Spleen (tissue), 7 donors: ENCODE results near the genes SPPL2A, SCG3 and MYO5C.

DNA sequence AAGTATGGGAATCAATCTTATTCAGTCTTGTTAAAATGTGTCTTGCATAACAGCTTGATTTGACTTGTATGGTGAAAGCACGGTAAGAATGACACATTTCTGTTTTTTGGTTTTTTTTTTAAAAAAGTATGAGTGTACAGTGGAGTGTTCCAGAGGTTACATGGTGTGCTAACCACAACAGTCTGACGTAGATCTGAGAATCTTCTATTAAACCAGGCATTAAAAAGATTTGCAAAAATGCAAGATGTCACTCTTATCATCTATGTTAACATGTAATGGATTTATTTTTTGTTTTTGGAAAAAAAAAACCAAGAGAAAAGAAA is 1.8 kb downstream of the GABPB1 start:
- PRO-cap, 4 experiments, result peak in 3 of 4 experiments; most common plus-strand start position 147 of the sequence (in 1); most common minus-strand start position 90 of the sequence (in 1)
- RAMPAGE, long total RNA, 4 experiments, result no peak in any of the 4 experiments

DNA sequence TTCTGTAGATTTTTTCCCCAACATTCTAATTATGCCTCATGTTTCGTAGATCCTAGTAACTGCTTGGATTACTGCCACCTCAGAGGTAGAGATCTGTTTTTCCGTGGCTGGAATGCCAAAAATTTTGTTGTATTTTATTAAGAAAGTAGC is 725 bp upstream of the GABPB1 start:
- PRO-cap, 4 experiments, result no peak in any of the 4 experiments
- RAMPAGE, long total RNA, 4 experiments, result no peak in any of the 4 experiments

DNA sequence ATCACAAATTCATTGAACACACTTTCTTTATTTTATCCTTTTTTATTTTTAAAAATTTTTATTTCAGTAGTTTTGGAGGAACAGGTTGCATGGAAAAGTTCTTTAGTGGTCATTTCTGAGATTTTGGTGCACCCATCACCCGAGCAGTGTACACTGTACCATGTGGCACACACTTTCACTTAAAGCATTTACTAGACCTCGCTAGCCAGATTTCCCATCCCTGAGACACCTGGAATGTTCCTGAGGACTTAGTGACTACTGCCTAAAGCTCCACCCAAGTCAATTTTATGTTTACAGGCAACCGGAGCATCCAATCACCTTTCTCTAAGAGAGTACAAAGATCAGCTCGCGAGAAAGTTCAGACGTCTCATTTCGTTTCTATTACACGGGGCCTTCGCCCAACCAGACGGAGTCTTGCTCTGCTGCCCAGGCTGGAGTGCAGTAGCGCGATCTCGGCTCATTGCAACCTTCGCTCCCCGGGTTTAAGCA is 937 bp upstream of the USP8 start:
- PRO-cap, 4 experiments, result no peak in any of the 4 experiments
- RAMPAGE, long total RNA, 4 experiments, result no peak in any of the 4 experiments

- PRO-cap, 4 experiments, result no peak in any of the 4 experiments
- RAMPAGE, long total RNA, 4 experiments, result no peak in any of the 4 experiments
These were observed 13.9 kb upstream of the USP50 start for GRCh38 chr15:50560319-50560895.

DNA sequence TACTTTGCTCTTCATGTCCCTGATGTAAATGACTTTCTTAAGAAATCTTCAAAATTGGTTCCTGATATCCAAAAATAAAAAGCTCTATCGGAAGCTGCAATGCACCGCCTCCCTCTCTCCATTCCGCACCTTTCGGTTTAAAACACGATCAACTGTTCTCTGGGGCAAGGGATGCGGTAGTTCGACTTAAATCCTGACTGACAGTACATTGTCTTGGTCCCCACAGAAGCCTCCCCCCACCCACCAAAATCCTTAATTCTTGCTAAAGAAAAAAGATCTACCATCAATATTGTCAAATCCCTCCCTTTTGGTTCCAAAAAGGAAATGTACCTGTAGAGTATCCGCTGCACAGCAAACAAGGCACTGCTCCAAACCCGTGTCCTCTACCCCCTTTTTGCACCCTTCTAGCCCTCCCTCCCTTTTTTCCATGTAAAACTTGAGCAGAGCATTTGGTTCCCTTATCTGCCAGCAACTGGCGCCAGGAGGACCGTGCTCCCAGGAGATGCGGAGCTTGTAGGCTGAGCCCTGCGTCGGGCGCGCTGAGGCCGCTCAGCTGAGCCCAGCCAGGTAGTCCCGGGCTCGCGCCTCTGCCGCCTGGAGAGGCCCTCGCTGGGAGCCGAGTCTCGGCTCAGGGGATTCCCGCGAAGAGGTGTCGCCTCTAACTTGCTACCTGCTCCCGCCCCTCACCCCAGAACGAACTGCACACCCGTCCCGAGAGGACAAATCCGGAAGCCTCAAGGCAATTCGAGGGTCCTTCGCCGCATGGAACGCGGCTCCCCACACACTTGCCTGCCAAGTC is 727 bp downstream of the TRPM7 start:
- PRO-cap, 4 experiments, result peak in 4 of 4 experiments; most common plus-strand start position 691 of the sequence (in 2); most common minus-strand start position 589 of the sequence (in 3)
- RAMPAGE, long total RNA, 4 experiments, result no peak in any of the 4 experiments

DNA sequence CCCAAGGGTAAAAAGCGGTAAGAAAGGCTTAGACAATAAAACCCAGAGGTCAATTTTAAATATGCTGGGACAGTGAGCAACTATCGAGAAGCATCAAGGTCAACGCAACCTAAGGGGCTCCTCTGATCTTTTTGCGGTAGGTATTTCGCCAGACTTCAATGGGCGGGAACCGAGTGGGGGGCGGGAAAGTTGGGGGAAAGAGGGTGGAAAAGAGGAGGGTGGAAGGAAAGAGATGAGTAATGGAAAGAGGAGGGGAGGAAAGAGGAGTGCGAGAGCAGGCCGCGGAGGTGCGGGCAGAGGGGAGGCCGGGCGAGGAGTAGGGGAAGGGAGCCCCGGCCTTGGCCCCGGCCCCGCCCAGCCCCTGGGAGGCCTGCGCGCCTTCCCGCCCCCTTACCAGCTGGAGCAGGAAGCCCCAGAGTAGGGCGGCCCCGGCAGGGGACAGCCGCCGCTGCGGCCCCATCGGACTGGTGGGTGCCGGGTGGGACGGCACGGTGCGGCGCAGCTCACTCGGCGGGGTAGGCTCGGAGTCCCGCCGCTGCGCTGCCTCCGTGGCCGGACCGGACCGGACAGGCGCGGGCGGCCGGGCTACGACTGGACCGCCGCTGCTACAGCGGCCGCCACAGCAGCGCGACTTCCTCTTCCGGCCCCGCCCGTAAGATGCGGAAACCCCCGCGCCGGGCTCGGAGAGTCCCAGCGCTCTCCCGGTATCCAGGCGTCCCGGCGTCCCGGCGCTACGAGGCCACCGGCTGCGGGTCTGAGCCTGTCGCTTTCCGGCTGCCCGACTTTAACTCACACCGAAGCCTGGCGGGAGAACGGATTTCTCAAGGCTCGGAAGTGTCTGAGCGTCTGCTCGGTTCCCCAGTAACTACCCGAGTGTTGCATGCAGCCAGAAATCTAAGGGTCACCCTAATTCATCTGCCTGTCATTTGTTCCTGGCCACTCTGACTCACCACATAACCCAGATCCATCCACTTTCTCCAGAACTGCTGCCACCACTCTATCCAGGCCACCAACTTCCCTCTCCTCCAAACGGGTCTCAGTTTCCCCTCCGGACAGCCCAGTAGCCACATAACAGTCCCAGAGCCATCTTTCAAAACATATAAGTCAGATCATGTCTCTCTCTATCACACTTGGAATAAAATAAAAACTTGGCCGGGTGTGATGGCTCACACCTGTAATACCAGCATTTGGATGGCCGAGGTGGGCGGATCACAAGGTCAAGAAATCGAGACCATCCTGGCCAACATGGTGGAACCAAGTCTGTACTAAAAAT is at the start of gene SPPL2A:
SPPL2A (minus strand) TSS at position 633 of the 1,273 bp plus-strand sequence.
- PRO-cap, 4 experiments, result peak in 4 of 4 experiments; most common plus-strand start position 655 of the sequence (in 2); most common minus-strand start position 318 of the sequence (in 4)
- RAMPAGE, long total RNA, 4 experiments, result no peak in any of the 4 experiments

DNA sequence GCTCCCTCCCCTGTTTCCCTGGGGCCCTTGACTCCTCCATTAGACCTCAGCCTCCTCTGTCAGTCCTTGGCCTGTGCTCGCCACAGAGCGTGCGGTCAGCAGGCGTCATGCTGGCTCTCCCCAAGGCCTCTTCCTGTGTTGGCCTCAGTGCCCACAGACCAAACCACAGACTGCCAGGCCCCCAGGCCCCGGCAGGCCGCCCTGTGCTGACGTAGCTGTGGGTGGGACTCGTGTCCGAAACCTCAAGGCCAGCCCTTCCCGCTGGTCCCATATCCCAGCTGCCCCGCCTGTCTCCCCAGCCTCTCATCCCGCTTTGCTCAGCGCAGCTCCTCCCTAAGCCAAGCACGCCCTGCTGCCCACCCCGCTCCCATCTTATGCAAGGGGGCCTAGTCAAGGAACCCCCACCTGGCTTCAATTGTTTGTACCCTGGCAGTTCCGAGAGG is 17.6 kb downstream of the TNFAIP8L3 start:
- PRO-cap, 4 experiments, result peak in 4 of 4 experiments; most common plus-strand start position 147 of the sequence (in 3); most common minus-strand start position 132 of the sequence (in 3)
- RAMPAGE, long total RNA, 4 experiments, result no peak in any of the 4 experiments

- PRO-cap, 4 experiments, result peak in 4 of 4 experiments; most common minus-strand start chr15:51104557 (in 4)
- RAMPAGE, long total RNA, 4 experiments, result no peak in any of the 4 experiments
These were observed 9.8 kb upstream of the TNFAIP8L3 start for GRCh38 chr15:51104368-51105079.

GRCh38 chr15:51228400-51228649 is 110.1 kb downstream of the CYP19A1 start:
- PRO-cap, 4 experiments, result no peak in any of the 4 experiments
- RAMPAGE, long total RNA, 4 experiments, result start-site peak on the minus strand in 1 of 4 experiments, at chr15:51228555-51228574 at its widest, 5 reads per replicate

- PRO-cap, 4 experiments, result no peak in any of the 4 experiments
- RAMPAGE, long total RNA, 4 experiments, result no peak in any of the 4 experiments
These were observed 19.1 kb downstream of the DMXL2 start for GRCh38 chr15:51603475-51603929.

DNA sequence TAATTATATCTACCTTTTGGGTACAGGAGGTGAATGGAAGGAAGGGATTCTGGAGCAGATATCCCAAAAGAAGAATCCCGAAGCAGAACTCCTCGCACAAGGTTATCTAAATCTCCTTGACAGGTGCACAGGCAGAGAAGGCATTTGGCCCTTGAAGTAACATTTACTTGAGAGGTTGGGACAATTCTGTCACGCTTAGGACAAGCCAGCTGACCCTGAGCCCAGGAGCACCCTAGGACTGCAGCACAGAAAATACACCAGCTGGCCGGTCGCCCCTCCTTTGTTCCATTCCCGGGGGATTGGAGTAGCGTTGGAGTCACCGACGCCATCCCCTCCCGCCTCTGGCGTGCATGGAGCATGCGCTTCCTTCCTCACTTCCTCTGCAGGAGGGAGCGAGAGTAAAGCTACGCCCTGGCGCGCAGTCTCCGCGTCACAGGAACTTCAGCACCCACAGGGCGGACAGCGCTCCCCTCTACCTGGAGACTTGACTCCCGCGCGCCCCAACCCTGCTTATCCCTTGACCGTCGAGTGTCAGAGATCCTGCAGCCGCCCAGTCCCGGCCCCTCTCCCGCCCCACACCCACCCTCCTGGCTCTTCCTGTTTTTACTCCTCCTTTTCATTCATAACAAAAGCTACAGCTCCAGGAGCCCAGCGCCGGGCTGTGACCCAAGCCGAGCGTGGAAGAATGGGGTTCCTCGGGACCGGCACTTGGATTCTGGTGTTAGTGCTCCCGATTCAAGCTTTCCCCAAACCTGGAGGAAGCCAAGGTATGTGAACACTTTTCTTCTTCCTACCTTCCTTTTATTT is at the start of gene SCG3:
SCG3 (plus strand) TSS at position 433 of the 807 bp plus-strand sequence.
- PRO-cap, 4 experiments, result no peak in any of the 4 experiments
- RAMPAGE, long total RNA, 4 experiments, result no peak in any of the 4 experiments

GRCh38 chr15:51737975-51738290 is 478 bp upstream of the LYSMD2 start:
- PRO-cap, 4 experiments, result peak in 4 of 4 experiments; most common plus-strand start chr15:51738216 (in 1); most common minus-strand start chr15:51738122 (in 3)
- RAMPAGE, long total RNA, 4 experiments, result start-site peak on the minus strand in 2 of 4 experiments, at chr15:51738101-51738153 at its widest, 5 to 14 reads per replicate

GRCh38 chr15:51848782-51849704 is 19.6 kb downstream of the TMOD3 start:
- PRO-cap, 4 experiments, result no peak in any of the 4 experiments
- RAMPAGE, long total RNA, 4 experiments, result no peak in any of the 4 experiments

DNA sequence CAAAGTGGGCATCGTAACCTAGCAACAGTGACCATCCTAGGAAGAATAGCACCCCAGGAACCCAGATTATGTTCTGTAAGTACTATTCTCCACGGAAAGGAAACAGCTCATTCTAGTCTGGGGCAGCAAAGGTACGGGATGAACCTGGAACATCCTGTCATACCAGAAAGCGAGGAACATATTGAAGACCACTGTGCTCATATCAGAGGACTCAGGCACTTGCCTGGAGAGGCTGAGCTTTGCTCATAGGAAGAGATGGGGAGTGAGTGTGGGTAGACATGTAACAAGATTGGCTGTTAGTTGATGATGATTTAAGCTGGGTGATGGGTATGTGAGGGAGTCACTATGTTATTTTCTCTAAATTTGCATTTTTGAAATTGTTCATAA is 31.7 kb downstream of the BCL2L10 start:
- PRO-cap, 4 experiments, result no peak in any of the 4 experiments
- RAMPAGE, long total RNA, 4 experiments, result no peak in any of the 4 experiments

DNA sequence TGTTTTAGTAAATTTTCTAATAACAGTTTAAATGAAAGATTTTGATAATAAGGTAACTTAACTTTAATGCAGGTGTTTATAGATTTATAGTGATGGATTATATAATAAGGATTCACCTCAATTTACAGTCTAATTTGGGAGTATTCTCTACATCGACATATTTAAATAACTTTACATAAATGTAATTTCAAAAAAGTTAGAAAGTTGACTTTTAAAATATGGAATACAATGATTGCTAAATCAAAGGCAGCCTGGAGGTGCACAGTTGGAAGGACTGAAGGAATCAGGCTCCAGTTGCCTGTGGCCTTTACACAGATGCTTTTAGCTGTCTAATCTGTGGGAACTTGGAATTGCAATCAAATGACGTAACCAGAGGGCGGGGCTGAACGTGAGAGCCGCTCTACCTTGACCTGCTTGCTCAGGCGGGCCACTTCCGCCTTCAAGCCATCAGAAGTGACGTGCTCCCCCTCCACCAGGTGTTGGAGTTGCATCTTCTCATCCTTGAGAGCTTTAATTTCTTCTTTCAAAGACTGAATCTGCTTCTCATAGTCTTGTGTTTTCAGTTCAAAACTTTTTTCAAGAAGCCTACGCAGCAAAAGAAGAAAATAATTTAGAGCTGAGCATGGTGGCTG is 37.7 kb upstream of the GNB5 start:
- PRO-cap, 4 experiments, result peak in 4 of 4 experiments; most common plus-strand start position 450 of the sequence (in 4); most common minus-strand start position 285 of the sequence (in 1)
- RAMPAGE, long total RNA, 4 experiments, result no peak in any of the 4 experiments

DNA sequence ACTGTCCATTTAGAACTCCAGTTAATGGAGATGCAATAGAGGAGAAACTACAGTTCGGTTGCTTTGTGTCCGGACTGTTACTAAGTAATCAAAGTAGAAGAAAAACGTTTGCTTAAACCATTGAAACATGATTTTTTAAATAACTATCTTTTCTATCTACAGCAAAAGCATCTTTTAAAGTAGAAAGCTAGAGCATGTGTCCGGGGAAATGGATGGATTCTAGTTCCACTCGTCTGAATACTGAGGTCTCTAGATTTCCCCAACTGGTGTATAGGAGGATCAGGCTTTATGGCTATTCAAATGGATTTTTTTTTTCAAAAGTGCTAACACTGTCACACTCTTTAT is 1.2 kb downstream of the MYO5C start:
- PRO-cap, 4 experiments, result no peak in any of the 4 experiments
- RAMPAGE, long total RNA, 4 experiments, result no peak in any of the 4 experiments

GRCh38 chr15:52294733-52295431 is 722 bp downstream of the MYO5C start:
- PRO-cap, 4 experiments, result peak in 1 of 4 experiments; most common plus-strand start chr15:52295068 (in 1)
- RAMPAGE, long total RNA, 4 experiments, result no peak in any of the 4 experiments

GRCh38 chr15:52295432-52296314 is at the start of gene MYO5C:
TSS of gene MYO5C (minus strand) at chr15:52295804.
- PRO-cap, 4 experiments, result peak in 4 of 4 experiments; most common plus-strand start chr15:52295949 (in 2); most common minus-strand start chr15:52295756 (in 3)
- RAMPAGE, long total RNA, 4 experiments, result start-site peak on the minus strand in 1 of 4 experiments, at chr15:52295611-52295810 at its widest, 40 reads per replicate

- PRO-cap, 4 experiments, result no peak in any of the 4 experiments
- RAMPAGE, long total RNA, 4 experiments, result no peak in any of the 4 experiments
These were observed 66.8 kb upstream of the MYO5C start for GRCh38 chr15:52362296-52362813.

- PRO-cap, 4 experiments, result no peak in any of the 4 experiments
- RAMPAGE, long total RNA, 4 experiments, result no peak in any of the 4 experiments
These were observed 111.3 kb downstream of the MYO5A start for GRCh38 chr15:52417276-52417822.